SJSA1 (cell line): ENCODE measurements around a stretch of chr17.

- RAMPAGE, long total RNA = no peak
Observed at GRCh38 chr17:67354856-67355499, 11.4 kb downstream of the PSMD12 start.

- RAMPAGE, long total RNA = no peak
Observed at GRCh38 chr17:67444249-67444654, 67.2 kb downstream of the PITPNC1 start.

- RAMPAGE, long total RNA = no peak
Observed at GRCh38 chr17:67449780-67450492, 72.9 kb downstream of the PITPNC1 start.

GRCh38 chr17:67657396-67657622, 60.4 kb upstream of the NOL11 start:
- RAMPAGE, long total RNA = no peak

- RAMPAGE, long total RNA = no peak
Observed at GRCh38 chr17:67866251-67866965, 41.1 kb downstream of the BPTF start.

- RAMPAGE, long total RNA = no peak
Observed at GRCh38 chr17:67909286-67909784, 84.0 kb downstream of the BPTF start.

DNA sequence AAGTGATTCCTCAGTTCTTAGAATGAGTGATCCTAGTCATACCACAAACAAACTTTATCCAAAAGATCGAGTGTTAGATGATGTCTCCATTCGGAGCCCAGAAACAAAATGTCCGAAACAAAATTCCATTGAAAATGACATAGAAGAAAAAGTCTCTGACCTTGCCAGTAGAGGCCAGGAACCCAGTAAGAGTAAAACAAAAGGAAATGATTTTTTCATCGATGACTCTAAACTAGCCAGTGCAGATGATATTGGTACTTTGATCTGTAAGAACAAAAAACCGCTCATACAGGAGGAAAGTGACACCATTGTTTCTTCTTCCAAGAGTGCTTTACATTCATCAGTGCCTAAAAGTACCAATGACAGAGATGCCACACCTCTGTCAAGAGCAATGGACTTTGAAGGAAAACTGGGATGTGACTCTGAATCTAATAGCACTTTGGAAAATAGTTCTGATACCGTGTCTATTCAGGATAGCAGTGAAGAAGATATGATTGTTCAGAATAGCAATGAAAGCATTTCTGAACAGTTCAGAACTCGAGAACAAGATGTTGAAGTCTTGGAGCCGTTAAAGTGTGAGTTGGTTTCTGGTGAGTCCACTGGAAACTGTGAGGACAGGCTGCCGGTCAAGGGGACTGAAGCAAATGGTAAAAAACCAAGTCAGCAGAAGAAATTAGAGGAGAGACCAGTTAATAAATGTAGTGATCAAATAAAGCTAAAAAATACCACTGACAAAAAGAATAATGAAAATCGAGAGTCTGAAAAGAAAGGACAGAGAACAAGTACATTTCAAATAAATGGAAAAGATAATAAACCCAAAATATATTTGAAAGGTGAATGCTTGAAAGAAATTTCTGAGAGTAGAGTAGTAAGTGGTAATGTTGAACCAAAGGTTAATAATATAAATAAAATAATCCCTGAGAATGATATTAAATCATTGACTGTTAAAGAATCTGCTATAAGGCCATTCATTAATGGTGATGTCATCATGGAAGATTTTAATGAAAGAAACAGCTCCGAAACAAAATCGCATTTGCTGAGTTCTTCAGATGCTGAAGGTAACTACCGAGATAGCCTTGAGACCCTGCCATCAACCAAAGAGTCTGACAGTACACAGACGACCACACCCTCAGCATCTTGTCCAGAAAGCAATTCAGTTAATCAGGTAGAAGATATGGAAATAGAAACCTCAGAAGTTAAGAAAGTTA, 84.6 kb downstream of the C17orf58 start:
- RAMPAGE, long total RNA = no peak

DNA sequence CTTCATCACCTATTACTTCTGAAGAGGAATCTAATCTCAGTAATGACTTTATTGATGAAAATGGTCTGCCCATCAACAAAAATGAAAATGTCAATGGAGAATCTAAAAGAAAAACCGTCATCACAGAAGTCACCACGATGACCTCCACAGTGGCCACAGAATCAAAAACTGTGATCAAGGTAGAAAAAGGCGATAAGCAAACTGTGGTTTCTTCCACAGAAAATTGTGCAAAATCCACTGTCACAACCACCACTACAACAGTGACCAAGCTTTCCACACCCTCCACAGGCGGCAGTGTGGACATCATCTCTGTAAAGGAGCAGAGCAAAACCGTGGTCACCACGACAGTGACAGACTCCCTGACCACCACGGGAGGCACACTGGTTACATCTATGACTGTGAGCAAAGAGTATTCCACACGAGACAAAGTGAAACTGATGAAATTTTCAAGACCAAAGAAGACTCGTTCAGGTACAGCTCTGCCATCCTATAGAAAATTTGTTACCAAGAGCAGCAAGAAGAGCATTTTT, 83.7 kb downstream of the C17orf58 start:
- RAMPAGE, long total RNA = no peak

- RAMPAGE, long total RNA = no peak
Observed at GRCh38 chr17:68052315-68052931, 16.9 kb downstream of the KPNA2 start.

DNA sequence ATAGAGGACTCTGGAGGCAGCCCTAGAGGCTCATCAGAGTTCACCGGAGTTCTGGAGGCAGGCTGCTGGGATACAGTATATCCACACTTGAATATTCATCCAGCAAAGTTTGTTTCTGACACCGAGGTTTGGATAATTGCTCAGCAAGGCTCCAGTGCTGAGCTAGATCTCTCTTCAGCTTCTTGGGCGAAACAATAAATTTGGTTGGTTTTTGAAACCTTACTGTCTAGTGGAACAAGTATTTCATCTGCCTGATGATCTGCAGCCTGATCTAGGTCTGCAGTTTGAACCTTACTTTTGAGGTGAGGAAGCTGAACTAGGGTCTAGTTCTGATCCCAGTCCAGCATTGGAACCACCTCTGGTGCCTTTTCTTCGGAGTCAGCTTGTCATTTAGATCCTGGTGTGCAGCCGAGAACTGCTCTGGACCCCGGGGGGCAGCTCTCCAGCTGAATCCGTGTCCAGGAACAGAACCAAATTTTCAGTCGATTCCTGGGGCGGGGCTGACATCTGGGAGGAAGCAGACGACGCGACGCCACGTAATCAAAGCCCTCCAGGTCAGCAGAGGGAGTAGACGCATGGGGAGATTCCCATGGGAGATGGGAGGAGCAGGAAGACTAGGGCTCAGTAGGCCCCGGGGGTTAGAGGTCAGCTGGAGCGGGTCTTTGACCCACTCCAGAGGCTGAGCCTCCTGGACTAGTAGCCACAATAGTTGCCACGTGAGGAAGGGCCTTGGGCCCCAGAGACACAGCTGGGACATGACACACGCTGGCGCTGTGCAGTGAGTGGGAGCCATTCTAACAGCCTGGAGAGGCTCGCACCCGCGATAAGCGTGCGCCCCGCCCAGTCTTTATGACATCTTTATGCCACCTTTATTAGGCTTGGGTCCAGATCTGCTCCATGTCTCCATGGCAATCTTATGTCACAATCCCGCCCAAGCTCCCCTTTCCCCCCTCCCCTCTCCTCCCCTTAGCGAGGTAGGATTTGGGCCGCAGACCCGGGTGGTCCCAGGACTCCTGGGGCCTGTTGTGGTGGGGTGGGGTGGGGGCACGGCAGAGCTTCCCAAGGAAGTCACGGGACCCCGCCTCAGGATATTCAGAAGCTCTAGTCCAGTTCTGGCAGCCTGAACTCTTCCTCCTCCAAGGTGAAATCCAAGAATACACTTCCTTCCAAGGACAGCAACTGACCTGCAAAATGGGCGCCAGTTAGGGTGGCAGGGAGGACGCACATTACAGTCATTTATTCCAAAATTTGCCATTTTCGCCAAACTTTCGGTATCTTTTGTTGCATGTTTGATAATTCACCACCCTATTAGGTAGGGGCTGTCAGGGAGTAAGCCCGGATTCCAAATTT, 95.7 kb upstream of the AMZ2 start:
- RAMPAGE, long total RNA = no peak

- RAMPAGE, long total RNA = no peak
Observed at GRCh38 chr17:68197209-68197780, 50.5 kb upstream of the AMZ2 start.

GRCh38 chr17:68291920-68292952, 941 bp downstream of the ARSG start:
- RAMPAGE, long total RNA = no peak

GRCh38 chr17:68383486-68384319, 73.6 kb downstream of the WIPI1 start:
- RAMPAGE, long total RNA = no peak

- RAMPAGE, long total RNA = no peak
Observed at GRCh38 chr17:68433981-68434389, 23.3 kb downstream of the WIPI1 start.

- RAMPAGE, long total RNA = no peak
Observed at GRCh38 chr17:68437882-68438569, 19.3 kb downstream of the WIPI1 start.

DNA sequence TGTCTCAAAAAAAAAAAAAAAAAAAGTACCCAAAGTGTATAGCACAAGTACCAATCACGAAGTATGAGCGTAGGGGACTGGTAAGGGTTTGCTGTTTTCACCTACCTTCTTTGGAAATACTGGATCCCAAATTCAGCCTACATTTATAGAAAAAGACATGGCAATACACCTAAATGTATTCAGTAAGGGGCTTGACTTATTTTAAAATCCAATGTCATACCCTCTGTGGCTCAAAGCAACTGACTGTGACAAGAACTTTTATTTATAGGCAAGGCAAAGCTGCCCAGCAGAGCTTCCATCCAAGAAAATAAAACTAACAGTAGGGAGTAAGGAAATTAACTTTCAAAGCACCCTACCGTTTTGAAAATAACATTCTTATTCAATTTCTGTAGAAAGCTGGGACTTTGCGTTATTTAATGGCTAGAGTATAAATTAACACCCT, 1.9 kb downstream of the WIPI1 start:
- RAMPAGE, long total RNA = no peak

- RAMPAGE, long total RNA = no peak
Observed at GRCh38 chr17:68485262-68485876, 26.9 kb upstream of the PRKAR1A start.

GRCh38 chr17:68497983-68498427, 14.2 kb upstream of the PRKAR1A start:
- RAMPAGE, long total RNA = no peak

GRCh38 chr17:68516805-68517072, 4.5 kb downstream of the PRKAR1A start:
- RAMPAGE, long total RNA = no peak

- RAMPAGE, long total RNA = no peak
Observed at GRCh38 chr17:68518036-68518319, 5.7 kb downstream of the PRKAR1A start.